Hematopoietic multipotent progenitor cell (in vitro differentiated cells): ENCODE measurements around a stretch of chr15.

- CAGE, long polyA plus RNA: no peak
These were observed 19.1 kb downstream of the IGF1R start for GRCh38 chr15:98667226-98667993.

- CAGE, long polyA plus RNA: no peak
These were observed 50.3 kb downstream of the IGF1R start for GRCh38 chr15:98698494-98699270.

DNA sequence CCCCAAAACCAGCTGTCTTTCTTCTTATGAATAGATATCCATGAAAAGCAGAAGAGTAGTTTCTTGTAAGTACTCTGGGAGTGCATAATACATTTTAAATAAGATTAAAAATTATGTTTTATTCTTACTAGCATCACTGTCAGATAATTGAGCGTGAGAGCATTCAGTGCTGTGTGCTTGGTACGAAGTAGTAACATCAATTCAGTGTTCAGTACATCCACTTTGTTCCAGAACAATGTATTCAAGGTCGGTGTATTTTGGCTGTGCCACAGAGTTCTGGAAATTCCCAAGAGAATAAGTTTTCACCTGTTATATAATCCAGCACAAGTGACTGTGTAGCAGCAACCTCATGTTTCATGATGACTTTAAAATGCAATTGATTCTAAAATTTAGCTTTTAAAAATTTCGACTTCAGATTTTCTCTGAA lies 130.6 kb downstream of the IGF1R start:
- CAGE, long polyA plus RNA: no peak

- CAGE, long polyA plus RNA: no peak
These were observed 131.3 kb downstream of the IGF1R start for GRCh38 chr15:98779534-98780129.

- CAGE, long polyA plus RNA: no peak
These were observed 167.6 kb downstream of the PGPEP1L start for GRCh38 chr15:98839905-98840504.

DNA sequence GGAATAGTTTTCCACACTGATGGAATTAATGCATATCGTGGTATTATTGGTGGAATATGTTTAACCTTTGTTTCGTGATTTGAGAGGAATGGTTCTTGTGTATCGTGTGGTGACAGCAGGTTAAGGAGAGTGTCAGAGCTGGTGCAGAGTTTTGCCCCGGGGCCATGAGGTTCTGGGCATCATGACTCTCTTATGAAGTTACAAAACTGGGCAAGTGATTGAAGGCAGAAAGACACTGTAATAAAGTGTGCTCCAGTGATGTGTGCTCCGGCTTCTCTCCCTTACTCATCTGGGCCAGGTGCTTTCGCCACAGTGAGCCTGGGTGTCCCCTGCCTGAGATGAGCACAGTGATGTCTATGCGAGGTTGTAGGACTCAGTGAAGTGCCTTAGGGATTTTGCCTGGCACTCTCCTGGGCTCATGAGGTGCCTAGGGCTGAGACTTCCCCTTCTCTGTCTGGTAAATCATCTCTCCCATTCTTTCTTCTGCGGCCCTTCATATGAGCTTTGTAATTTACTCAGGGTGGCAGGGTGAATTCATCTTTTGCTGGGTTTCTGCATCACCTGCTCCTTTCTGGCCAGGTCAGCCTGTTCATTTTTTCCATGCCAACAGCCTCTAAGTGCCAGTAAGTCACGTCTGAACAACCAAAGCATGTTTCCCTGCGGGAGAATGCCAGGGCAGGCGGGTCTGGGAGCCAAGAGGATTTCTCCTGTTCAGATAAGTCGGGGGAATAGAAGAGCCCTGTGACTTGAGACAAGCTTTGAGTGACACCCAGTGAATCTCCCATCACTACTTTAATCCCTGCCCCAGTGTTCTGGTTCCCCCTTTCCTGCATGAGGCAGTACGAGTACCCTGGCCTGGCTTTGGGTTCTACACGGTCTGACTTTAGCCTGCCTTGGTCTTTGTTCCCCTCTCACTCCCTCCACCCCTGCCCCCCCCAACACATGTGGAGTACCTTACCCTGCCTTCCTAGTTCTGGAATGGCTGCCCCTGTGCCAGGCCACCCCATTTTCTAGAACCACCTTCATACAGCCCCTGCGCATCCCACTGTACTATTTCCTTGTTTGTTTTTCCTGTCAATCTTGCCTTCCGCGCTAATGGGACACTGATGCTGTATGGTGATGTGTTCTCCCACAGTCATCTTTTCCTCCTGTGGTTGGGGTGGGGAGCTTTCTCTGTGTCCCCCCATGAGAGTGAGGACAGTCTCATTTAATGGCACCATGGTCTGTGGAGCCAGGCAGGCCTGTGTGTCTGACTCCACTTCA lies 153.1 kb downstream of the PGPEP1L start:
- CAGE, long polyA plus RNA: no peak

DNA sequence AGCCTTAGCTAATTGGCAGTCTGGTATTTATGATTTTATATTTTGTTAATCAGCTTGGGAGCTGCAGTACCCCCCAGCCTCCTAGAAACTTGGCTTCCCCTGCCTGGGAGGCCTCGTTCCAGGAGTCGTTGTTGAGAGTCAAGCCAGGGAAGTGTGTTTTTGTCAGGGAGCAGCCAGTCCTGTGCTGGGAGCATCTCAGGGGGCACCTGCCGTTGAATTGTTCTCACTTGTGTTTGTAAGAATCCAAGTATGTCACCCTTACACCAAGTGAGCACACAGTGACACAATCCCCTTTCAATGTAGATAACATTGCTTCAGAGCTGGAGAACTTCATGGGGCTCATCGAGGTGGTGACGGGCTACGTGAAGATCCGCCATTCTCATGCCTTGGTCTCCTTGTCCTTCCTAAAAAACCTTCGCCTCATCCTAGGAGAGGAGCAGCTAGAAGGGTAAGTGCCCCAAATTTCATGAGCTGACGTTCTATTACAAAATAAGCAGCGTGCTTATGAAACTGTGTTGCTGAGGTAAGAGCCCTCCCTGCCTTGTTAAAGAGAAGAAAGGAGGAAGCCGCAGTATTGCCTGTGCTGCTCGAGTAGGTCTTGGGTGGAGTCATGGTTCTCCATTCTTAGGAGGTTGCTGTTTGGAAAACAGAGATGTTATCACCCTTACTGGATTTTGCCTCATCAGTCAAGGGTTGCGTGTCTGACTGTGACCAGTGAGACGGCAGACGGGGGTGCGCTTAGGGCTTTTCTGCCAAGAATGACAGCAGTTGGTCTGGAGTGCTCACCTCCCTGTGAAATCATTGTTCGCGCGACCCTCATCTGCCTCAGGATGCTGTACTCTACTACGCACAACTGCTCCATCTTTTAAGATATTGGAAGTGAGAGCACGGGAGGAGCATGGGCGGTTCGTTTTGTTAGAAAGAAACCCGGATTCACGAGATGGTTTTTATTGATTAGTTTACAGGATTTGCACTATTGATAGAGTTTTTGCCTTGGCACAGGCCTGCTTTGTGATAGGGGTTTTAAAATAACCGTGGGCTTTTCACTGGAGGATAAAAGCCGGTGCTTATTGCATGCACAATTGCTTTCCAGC lies 108.1 kb downstream of the PGPEP1L start:
- CAGE, long polyA plus RNA: no peak

- CAGE, long polyA plus RNA: no peak
These were observed 55.5 kb downstream of the PGPEP1L start for GRCh38 chr15:98952000-98952595.

DNA sequence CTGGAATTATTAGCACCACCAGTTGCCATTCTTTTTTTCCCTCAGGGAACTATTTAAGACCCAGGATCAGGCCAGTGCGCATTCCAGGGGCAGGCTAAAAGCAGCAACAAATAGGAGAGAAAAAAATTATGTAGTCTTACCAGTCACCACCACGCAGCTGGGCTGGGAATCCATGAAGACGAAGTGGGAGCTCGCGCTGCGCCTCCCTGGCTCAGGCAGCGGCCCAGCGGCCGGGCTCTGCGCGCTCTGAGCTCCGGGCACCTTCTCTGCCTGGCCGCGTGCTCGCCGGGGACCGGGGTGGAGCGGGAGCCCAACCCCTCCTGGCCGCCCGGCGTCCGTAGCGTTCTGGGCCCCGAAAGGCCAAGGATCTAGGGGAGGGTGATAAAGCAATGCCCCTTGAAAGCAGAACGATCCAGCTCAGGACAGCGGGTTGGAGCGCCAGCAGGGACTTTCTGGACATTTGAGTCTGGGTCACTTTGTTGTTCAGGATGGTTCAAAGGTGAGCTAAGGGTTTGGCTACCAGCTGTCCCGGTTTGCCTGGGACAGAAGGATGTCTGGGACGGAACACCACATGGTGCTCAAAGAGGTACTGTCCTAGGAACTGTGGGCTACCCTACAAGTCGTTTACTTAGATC lies 2.2 kb downstream of the PGPEP1L start:
- CAGE, long polyA plus RNA: no peak

DNA sequence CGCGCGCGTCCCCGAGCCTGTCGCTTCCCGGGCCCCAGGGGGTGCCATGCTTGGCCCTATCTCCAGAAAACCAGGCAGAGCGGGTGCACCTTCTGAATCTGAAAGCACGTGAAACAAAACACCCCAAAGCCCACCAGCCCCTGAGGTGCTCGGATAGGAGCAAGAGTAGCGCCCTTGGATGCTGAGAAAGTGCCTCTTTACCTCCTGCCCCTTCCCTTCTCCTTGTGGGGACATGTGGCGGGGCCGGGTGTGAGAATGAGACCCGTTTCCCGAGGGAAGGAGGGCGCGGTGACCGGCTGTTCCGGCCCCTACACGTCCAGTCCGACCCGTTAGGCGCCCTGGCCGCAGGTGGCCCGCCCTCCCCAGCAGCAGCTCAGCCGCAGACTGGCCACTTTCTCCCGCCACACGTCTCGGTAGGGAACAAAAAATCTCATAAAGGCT lies 8.0 kb upstream of the PGPEP1L start:
- CAGE, long polyA plus RNA: no peak

GRCh38 chr15:99105397-99106420 lies 829 bp downstream of the SYNM start:
- CAGE, long polyA plus RNA: no peak

GRCh38 chr15:99106421-99107110 lies 1.7 kb downstream of the SYNM start:
- CAGE, long polyA plus RNA: no peak

DNA sequence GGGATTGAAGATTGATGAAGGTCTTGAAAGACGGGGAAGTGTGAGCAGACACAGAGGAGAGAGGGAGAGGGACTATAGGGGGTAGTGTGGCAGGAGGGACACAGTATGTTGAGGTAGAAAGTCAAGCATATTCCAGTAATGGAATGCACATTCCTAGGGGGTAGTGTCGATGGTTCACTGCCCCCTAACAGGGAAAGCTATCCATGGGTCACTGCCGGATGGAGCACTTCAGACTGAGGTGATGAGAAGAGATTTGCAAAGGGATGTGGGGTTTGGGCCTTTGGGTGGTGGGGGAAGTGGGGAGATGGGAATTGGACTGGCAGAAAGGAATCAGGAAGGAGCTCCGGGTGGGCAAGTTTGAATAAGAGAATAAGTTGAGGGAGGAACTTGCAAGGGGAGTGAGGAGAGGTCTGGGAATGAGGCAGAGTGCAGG lies 15.9 kb downstream of the SYNM start:
- CAGE, long polyA plus RNA: no peak

- CAGE, long polyA plus RNA: no peak
These were observed 24.6 kb downstream of the SYNM start for GRCh38 chr15:99129336-99129941.

GRCh38 chr15:99181333-99181947 lies 67.9 kb downstream of the TTC23 start:
- CAGE, long polyA plus RNA: no peak

DNA sequence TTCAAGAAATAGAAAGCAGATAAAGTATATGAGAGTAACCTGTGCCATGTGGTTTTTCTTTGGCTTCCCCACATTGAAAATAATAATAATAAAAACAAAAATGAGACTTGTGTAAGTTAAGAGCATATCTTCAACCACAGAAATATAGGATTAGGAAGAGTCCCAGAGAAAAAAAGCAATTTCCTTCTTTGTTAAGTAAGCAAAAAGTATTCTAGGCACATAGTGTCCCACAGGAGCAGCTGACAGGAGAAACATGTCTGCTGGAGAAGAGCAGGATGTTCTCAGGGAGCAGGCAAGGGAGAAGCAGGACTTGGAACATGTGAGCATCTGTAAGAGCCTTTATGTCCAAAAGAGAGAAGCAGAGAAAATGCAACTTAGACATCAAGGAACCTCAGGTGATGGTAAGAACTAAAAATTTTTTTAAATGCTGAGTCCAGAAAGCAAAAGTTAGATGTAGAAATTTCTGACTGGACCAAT lies 39.1 kb downstream of the TTC23 start:
- CAGE, long polyA plus RNA: no peak

GRCh38 chr15:99500371-99500668 lies 65.5 kb upstream of the MEF2A start:
- CAGE, long polyA plus RNA: no peak

- CAGE, long polyA plus RNA: no peak
These were observed 26.5 kb downstream of the MEF2A start for GRCh38 chr15:99592073-99592941.

DNA sequence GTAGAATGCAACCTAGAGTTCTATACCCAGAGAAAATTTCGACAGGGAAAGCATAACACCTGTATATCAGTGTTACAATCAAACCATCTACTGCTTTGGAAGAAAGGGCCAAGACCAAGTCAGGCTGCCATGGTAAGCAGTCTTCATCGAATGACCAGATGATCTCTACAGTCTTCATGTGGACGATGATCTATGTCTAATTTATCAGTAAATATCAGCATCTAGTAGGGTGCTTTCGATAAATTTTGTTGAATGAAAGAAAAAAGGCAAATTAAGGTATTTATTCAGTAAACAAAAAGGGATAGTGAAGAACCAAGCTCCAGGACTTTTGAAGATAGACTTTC lies 74.5 kb downstream of the LYSMD4 start:
- CAGE, long polyA plus RNA: no peak

GRCh38 chr15:99928425-99928945 lies 195.2 kb upstream of the LYSMD4 start:
- CAGE, long polyA plus RNA: no peak